Ascending aorta (tissue), 1 donor: ENCODE data around the gene ZNF648.

DNA sequence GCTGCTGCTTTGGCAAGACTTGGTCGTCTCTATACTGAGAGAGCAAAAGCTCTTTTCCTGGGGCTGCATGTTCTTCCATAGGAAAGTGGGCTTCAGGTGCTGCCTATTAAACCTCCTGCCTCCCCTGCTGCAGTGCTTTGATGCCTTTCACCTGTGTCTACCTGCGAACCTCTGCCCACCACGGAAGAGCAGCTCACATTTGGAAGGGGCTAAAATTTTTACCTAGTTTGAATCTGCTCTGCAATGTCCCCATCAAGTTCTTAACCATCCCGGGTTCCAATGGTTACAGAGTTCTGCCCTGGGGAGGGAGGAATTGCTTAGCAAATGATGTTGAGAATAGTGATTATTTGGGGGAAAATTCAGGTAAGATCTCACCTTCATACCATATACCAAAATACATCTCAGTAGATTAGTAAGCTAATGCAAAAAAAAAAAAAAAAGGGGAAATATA lies 27.8 kb upstream of the LHX4 start:
- PRO-cap, result no peak

GRCh38 chr1:180230463-180230935 lies 435 bp downstream of the LHX4 start:
- PRO-cap, result no peak

DNA sequence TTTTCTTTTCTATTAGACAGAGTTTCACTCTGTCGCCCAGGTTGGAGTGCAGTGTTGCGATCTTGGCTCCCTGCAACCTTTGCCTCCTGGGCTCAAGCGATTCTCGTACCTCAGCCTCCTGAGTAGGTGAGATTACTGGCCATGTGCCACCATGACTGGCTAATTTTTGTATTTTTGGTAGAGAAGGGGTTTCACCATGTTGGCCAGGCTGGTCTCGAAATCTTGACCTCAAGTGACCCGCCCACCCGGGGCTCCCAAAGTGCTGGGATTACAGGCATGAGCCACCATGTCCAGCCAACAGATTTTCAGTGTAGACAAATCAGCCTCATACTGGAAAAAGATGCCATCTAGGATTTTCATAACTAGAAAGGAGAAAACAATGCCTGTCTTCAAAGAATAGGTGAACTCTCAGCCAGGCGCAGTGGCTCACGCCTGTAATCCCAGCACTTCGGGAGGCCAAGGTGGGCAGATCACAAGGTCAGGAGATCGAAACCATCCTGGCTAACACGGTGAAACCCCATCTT lies 66.4 kb downstream of the LHX4 start:
- PRO-cap, result no peak

DNA sequence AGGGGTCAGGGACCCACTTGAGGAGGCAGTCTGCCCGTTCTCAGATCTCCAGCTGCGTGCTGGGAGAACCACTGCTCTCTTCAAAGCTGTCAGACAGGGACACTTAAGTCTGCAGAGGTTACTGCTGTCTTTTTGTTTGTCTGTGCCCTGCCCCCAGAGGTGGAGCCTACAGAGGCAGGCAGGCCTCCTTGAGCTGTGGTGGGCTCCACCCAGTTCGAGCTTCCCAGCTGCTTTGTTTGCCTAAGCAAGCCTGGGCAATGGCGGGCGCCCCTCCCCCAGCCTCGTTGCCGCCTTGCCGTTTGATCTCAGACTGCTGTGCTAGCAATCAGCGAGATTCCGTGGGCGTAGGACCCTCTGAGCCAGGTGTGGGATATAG lies 40.6 kb upstream of the KIAA1614 start:
- PRO-cap, result no peak

GRCh38 chr1:180913681-180914019 lies 953 bp downstream of the KIAA1614 start:
- PRO-cap, result no peak

DNA sequence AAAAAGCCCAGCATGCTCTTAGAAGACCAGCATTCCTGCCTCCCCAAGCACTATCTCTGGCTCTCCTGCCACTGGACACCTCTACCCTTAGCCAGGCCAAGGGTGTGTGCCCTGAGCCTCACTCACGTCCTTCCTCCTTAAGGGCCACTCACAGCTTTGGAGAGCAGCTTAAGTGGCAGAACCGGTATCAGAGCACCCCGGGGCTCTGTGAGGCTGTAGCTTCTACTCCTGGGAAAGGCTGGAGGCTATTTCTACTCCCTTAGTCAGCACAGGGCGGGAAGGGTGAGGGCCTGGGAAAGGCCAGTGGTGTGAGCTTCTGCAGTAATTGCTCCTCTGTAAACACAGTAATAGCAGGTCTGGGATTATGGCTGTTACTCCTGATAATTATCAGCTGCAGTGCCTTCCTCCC lies 29.1 kb downstream of the IER5 start:
- PRO-cap, result no peak

GRCh38 chr1:181119341-181119918 lies 30.9 kb downstream of the IER5 start:
- PRO-cap, result no peak

DNA sequence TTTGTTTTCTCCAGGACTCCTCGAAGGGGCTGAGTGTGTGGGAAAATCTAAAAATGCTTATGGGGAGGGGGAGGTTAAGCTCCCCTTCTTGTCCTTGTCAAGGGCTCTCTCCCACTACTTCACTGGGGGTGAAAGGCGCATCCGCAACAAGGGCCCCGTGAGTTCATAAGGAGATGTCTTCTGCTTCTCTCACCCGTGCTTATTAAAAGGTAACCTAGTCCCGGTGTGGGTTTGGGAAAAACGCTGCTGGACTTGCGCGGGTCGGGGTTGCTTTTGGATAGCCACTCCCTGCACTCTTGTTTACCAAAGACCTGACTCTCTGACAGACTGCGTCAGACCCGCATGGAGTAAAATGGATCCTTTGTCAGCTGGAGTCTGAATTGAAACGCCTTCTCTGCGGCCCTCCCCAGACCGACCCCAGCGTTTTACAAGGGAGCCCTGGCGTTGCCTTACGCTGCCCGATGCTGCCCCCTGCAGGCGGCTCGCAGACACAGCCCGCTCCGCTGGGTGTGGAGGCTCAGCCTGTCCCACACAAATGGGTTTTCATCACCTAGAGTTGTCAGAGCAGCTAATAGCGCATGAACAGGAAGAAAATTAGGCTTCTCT lies 53.8 kb downstream of the IER5 start:
- PRO-cap, result no peak

GRCh38 chr1:181221039-181221404 lies 132.5 kb downstream of the IER5 start:
- PRO-cap, result no peak

GRCh38 chr1:182002641-182002928 lies 58.9 kb downstream of the ZNF648 start:
- PRO-cap, result no peak

GRCh38 chr1:182035140-182035601 lies 26.3 kb downstream of the ZNF648 start:
- PRO-cap, result no peak

- PRO-cap, result no peak
These were observed at the start of gene ZNF648 for GRCh38 chr1:182061461-182061837. Gene ZNF648 (minus strand): TSS chr1:182061712.

DNA sequence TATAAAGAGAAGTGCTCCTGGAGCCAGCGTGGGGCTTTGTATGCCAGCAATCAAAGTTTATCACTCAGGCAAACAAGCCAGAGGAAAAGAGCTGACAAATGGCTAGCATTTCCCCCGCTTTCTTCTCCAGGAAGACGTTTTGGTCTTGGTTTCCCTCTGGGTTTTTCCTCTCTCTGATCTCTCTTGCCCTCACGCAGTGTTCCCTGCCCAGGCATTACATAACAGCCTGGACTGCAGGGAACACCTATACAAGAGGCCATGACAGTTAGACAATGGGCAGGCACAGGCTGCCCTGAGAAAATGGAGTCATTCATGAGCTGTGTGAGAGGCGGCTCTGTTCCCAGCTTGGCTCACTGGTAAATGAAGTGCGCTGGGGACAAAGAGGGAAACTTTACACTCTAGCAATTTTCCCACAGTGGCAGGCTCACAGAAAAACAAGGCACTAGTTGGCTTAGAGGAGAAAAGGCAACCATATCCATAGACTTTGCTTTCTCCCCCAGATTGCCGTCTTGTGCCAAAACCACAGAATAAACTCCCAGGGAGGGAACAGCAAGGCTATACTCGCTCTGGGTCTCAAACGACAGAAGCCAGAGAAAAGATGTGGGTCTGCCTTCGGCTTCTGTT lies 52.7 kb upstream of the ZNF648 start:
- PRO-cap, result no peak

DNA sequence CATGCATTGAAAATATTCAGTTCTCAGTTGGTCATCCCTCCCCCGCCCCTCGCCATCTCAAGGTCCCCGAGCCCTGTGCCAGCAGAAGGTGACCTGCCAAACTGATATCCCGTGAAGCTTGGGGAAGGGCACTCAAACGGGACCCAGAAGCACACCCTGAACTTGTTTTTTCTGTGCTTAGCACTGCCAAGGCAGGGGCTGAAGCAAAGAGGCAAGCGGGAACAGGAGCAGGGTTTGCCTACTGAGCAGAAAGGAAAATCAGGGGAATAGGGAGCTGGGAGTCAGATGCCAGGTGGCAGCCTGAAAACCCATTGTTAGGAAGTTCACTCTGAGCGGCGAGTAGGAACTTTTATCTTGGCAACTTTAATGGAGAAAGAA lies 68.0 kb upstream of the ZNF648 start:
- PRO-cap, result no peak

DNA sequence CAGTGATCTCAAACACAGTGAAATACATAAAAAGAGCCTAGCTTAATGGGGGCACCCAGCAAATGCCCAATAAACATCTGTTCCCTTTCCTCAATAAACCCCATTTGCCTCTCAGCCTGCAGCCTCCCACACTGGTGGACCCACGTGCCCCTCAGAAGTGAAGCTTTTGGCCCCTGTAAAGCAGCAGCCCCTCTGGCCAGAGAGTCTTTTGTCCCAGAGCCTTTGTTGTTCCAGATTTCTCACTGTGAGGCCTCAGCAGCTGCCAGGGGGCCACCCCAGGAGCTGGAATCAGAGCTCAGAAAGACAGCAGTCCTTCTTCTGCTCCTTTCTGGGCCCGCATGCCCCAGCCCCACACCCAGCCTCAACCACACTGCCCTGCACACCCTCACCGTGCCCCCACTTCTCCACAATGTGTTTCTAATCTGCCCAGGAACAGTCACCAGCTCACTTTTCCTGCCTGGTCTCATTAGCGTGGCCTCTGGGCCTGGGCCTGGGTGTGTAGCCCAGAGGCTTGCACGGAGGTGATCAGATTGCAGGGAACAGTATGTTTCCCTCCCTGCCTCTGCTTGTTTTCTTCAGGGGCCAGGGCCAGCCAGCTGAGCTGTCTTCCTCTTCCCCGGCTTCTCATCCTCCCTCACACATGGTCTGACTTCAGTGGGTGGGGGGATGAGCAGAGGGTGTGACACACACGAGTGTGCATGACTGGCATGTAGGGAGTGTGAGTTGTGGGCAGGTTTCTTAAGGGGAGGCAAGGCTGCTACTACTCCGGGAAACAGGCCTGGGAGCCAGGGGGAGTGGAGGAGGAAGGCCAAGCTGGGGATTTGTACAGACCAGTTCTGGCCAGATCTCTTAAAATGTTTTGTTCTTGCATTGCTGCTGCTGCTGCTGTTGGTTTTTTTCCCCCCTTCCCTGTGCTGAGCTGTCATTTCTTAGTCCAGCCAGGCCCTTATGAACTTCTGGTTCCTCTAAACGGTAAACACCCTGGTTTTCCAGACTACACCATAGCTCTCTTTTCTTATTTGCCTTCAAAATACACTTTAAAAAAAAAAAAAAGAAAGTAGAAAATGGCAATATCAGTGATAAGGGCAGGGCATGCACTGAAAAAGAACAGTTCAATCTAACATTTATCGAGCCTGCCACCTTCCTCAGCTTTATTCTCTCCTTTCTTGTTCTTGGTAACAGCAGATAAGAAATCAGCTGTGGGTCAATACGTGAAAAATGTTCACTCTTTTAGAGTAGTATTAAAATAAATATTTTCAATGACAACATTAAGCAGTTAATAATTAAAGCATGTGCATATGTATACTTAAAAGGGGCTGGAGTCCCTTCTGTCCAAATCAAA lies 82.7 kb upstream of the ZNF648 start:
- PRO-cap, result bidirectional peak, plus-strand start at position 569 of the sequence, minus-strand start at position 411 of the sequence; unidirectional peak, minus-strand start at position 626 of the sequence

DNA sequence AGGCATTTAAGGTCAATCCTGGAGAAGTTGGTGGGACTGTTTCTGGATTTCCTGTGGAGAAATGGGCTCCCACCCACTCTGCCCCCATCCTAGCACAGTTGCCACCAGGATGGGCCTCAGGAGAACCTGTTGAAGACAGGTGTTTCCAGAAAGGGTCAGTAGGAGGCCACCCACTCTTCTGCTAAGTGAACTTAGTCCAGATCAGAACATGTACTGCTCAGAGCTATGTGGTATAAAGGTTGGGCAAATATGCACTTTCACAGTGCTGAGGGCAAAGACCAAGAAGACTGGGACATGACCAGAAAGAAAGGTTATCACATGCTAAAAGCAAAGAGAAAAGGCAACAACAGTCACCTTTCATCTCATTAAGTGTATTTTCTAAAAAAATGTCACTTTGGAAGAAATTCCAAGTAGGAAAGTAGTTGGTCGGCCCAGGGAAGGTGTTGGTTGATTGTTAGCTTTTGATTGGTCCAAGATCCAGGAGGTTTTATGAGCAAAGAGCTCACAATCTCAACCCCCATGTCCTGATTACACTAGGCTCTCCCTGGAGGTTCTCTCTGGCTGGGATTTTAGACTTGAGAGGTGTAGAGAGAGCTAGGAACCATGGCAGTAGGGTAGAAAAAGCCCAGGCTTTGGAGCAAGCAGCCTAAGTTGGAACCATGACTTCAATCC lies 102.8 kb downstream of the GLUL start:
- PRO-cap, result no peak

- PRO-cap, result no peak
These were observed 74.2 kb downstream of the GLUL start for GRCh38 chr1:182317301-182317899.

- PRO-cap, result no peak
These were observed 8.1 kb downstream of the GLUL start for GRCh38 chr1:182383136-182384201.

DNA sequence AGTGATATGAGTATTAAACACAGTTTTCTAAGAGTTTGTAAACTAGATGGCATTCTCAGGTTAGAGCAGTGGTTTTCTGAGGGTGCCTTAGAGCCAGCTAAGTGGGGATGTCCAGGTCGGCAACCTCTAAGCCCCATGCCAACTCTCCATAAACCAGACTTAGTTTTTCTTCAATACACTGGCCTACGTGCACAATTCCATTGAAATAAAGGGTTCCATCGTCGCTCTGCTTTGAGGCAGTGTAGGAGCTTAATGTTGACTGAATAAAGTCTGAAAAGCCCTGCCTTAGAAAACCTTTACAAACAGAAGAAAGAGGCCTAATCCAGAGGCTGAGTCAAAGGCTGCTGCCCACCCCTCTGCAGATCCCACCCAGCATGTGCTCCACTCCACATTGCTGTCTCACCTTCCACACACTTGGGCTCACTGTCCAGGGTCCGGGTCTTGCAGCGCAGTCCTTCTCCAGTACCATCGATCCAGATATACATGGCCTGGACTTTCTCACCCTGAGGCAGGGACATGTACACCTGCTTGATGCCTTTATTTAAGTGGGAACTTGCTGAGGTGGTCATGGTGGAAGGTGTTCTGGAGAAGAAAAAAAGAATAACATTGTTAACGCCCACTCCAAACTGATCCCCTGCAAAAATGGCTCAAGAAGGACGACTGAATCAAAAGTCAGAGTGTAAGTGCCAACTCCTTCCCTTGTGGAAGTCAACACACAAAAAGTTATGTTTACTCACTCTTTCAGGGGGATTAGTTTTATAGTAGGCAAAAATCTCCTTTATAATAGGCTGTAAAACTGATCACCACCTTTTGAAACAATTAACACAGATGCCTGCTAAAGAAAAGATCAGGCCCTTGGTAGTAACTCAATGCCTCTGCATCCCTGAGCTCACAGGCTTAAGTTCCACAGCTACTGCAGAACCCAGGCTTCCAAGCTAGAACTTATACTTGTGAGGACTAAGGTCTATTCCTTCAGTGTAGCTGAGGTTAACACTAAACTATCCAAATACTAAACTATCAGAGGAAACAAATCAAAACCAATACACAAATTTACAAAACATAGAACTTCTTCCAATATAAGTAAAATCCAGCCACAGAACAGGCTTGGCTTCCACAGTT lies 3.1 kb downstream of the GLUL start:
- PRO-cap, result no peak

DNA sequence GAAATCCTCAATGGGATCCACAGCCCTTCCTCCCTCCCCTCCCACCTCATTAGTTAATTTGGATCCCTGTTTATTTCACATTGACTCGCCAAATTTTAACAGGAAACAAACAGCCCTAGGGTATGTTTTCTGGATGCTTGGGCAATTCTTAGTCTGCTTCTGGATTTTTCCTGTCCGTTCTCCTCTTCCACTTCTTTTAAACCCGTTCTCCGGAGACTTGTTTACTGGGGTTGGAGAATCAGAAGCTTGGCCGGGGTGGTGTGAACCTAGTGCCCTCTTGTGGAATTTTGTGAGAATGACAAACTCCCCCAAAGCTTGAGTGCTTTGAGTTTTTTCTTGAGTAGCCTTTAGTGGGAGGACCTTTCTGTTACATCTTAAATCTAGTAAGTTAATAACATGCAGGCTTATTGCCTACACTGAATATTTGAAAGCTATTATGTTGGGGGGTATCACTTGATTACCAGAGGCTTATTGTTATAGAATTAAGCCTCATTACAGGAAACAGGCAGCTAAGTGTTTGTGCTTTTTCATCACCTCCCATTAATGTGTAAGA lies 3.8 kb downstream of the TEDDM1 start:
- PRO-cap, result no peak